GM12878 (cell line): ENCODE data around the gene ARMT1.

GRCh38 chr6:149864563-149865035 lies 440 bp upstream of the LRP11 start:
- RAMPAGE, long total RNA = no peak
- RRBS, 2 experiments = no CpG with 5 or more reads among the region's 17 CpGs
CAGE:
- cytosol, long polyA minus RNA = no peak
- cytosol, long polyA plus RNA = no peak
- long polyA plus RNA = no peak
- nucleolus, long total RNA = no peak
- nucleus, long polyA plus RNA = no peak
- nucleus, long total RNA = no peak

DNA sequence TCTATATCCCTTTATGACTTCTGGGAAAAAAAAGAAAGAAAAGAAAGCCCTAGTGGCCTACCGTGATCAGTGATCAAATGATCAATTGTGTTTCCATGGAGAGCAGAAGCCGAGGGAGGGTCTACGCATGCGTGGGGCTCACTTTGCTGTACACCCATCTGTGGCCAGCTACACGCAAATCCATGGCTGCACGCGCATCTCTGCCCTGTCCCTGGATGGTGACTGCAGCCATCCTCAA lies 695 bp upstream of the ULBP3 start:
- RAMPAGE, long total RNA = no peak
- RRBS, 2 experiments = no CpG with 5 or more reads among the region's 7 CpGs
CAGE:
- cytosol, long polyA minus RNA = no peak
- cytosol, long polyA plus RNA = no peak
- long polyA plus RNA = no peak
- nucleolus, long total RNA = no peak
- nucleus, long polyA plus RNA = no peak
- nucleus, long total RNA = no peak

DNA sequence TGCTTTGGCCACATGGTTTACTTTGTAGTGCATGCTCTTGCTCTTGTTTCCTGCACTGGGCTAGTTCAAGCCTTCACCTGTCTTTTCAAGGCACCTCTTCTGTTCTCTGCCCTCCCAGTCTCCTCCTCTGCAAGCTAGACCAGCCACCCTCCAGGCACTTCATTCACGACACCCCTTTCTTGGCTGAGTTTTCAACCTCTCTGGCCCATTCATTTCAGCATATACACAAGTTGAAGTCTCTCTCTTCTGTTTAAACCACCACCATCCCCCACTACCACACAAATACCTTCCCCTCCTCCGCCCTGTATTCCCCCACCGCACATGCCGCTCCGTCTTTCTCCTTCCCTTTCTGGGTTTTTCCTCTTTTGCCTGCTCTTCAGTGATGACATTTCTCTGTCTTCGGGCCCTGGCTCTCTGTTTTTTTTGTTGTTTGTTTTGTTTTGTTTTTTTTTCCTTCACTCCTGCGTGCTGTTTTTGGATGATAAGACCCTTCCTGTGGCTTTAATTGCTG lies 7.8 kb downstream of the PPP1R14C start:
- RAMPAGE, long total RNA = no peak
- RRBS, 2 experiments = no CpG with 5 or more reads among the region's 7 CpGs
CAGE:
- cytosol, long polyA minus RNA = no peak
- cytosol, long polyA plus RNA = no peak
- long polyA plus RNA = no peak
- nucleolus, long total RNA = no peak
- nucleus, long polyA plus RNA = no peak
- nucleus, long total RNA = no peak

DNA sequence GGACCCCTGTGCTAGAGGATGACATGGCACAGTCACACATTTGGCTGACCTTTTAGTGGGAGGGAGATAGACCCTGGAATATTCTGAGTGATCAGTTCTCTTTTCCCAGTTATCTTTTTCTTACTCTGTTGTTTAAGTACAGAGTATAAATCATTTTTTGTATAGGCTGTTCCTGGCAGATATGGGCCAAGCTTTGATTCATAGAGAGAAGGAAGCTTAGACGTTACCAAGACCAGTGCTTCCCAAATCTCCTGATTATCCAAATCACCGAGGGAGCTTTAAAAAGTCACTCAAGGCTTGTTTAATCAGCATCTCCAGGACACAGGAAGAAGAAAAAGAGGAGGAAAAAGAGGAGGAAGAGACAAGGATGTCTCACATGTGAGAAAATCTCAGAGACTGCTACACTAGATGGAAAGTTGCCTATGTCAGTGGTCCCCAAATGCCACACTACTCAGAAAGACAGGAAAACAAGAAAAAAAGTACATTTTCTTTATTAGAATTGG lies 50.1 kb downstream of the PPP1R14C start:
- RAMPAGE, long total RNA = no peak
- RRBS, 2 experiments = no CpG with 5 or more reads among the region's 2 CpGs
CAGE:
- cytosol, long polyA minus RNA = no peak
- cytosol, long polyA plus RNA = no peak
- long polyA plus RNA = no peak
- nucleolus, long total RNA = no peak
- nucleus, long polyA plus RNA = no peak
- nucleus, long total RNA = no peak

GRCh38 chr6:150297218-150297535 lies 71.6 kb upstream of the IYD start:
- RAMPAGE, long total RNA = no peak
- RRBS, 2 experiments = no CpG with 5 or more reads among the region's 1 CpG
CAGE:
- cytosol, long polyA minus RNA = no peak
- cytosol, long polyA plus RNA = no peak
- long polyA plus RNA = no peak
- nucleolus, long total RNA = no peak
- nucleus, long polyA plus RNA = no peak
- nucleus, long total RNA = no peak

DNA sequence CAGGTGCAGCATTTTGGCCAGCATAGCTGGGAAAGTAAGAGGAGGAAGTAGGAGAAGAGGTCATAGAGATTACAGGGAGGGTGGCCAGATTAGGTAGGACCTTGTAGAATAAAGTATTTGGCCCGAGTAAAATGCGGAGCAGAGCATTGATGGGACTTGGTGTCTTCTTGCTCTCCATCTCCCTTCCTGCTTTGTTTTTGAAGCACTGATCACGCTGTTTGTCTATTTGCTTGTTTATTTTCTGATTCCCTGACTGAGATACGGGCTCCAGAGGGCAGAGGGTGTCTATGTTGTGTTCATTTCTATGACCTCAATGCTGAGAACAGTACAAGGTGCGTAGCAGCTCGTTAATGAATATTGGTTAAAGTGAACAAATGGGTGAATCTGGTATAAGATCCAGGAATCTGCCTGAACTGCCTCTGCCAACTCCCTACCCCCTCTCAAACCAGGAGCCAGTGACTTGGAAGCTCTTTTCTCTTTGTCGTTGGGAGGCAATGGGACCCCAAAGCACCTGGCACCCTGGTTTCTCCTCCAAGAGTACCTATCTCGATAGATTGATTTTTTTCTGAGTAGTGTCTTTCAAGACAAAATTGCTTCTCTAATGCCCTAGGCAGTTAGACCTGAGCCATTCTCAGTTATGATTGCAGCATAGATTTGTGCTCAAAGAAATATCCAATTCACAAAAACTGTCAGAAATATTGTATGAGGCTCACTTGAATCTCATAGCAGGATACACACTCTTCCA lies 88.5 kb downstream of the IYD start:
- RAMPAGE, long total RNA = no peak
- RRBS, 2 experiments = no CpG with 5 or more reads among the region's 8 CpGs
CAGE:
- cytosol, long polyA minus RNA = no peak
- cytosol, long polyA plus RNA = no peak
- long polyA plus RNA = no peak
- nucleolus, long total RNA = no peak
- nucleus, long polyA plus RNA = no peak
- nucleus, long total RNA = no peak

- RAMPAGE, long total RNA = no peak
- RRBS, 2 experiments = no CpG with 5 or more reads among the region's 8 CpGs
CAGE:
- cytosol, long polyA minus RNA = no peak
- cytosol, long polyA plus RNA = no peak
- long polyA plus RNA = no peak
- nucleolus, long total RNA = no peak
- nucleus, long polyA plus RNA = no peak
- nucleus, long total RNA = no peak
These were observed 90.6 kb downstream of the PLEKHG1 start for GRCh38 chr6:150690067-150690885.

- RAMPAGE, long total RNA = no peak
- RRBS, 2 experiments = no CpG with 5 or more reads among the region's 15 CpGs
CAGE:
- cytosol, long polyA minus RNA = no peak
- cytosol, long polyA plus RNA = no peak
- long polyA plus RNA = no peak
- nucleolus, long total RNA = no peak
- nucleus, long polyA plus RNA = no peak
- nucleus, long total RNA = no peak
These were observed 111.9 kb upstream of the MTHFD1L start for GRCh38 chr6:150753382-150754261.

DNA sequence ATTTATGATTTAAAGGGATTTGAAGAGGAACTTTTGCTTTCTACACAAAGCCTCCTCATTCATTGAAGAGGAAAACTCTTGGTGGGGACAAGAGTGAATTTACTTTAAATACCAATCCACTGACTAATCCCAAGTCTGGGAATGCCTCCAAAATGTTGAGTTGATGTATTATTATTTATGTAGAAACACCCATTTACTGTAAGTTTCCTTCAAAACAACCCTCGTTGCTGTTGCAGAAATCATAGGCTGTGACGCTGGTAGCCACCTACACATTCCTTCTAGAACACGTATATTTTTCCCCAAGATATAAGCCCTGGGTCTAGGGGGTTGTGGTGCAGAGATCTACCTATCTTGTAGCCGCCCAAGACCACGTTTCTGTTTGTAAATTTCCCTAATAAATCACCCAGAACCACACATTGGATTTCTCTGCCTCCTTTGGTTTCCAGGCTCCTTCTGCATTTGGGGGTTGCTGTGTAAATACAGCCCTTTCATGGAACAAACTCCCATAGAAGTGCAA lies 7.9 kb upstream of the MTHFD1L start:
- RAMPAGE, long total RNA = no peak
- RRBS, 2 experiments = no CpG with 5 or more reads among the region's 5 CpGs
CAGE:
- cytosol, long polyA minus RNA = no peak
- cytosol, long polyA plus RNA = no peak
- long polyA plus RNA = no peak
- nucleolus, long total RNA = no peak
- nucleus, long polyA plus RNA = no peak
- nucleus, long total RNA = no peak

DNA sequence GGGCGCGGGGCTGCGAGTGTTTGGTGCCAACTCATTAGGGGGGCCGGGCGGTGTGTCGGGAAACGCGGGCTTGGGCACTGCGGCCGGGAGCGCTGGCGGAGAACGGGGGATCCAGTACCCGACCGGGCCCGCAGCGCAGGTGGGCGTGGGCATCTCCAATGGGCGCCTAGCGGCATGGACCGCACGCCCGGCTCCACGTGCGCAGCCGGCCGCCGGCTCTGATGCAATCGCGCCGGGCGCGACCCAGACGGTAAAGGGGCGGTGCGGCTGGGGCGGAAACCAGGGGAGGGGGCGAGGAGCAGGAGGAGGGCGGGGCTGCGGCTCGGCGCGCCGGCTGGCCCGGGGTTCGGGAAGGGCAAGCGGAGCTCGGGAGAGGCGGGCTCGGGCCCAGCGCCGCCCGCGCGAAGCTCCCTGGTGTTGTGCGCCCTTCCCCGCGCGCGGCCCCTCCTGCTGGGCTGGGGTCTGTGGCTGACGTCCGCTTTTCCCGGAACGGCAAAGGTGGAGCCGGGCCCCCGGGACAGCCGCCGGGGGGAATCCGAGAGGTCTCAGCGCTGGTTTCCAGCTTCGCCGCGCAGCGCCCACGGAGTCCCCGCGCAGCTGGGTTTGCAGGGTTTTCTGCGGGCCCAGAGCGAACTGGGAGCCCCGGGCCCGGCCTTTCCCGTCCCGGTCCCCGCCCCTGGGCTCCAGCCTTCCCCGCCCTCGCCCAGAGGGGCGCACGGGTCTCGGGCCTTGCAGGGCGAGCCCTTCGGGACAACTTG lies 815 bp downstream of the MTHFD1L start:
- RAMPAGE, long total RNA = no peak
- RRBS, 2 experiments = 1 to 2% methylated on average over 23 to 38 of the region's 91 CpGs
CAGE:
- cytosol, long polyA minus RNA = start-site peak on the plus strand centred at position 358 of the sequence, 77 bp wide, 6 reads
- cytosol, long polyA plus RNA = no peak
- long polyA plus RNA = no peak
- nucleolus, long total RNA = no peak
- nucleus, long polyA plus RNA = no peak
- nucleus, long total RNA = no peak

DNA sequence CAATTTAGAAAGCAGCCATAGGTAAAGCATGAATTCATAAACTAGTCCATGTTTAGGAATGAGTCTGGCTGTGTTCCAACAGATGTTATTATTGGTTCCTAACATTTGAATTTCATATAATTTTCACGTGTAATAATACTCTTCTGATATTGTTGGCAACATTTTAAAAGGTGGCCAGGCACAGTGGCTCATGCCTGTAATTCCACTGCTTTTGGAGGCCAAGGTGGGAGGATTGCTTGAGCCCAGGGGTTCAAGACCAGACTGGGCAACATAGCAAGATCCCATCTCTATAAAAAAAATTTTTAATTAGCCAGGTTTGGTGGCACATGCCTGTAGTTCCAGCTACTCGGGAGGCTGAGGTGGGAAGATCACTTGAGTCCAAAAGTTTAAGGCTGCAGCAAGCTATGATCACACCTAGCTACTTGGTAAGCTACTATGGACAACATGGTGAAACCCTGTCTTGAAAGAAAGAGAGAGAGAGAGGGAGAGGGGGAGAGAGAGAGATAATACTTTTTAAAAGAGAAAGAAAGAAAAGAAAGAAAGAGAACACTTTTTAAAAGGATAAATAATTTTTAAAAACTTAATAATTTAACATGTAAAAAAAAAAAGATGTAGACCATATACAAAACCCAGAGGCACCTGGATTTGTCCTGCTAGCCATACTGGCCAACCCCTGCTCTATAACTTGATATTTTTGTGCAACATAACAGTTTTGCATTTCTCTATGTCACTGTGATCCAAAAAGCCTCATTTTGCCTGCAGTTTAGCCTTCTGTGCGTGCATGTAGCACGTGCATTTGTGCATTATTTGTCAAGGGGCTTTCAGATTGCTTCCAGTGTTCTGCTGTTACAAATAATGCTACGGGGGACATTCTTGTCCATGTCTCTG lies 116.4 kb downstream of the MTHFD1L start:
- RAMPAGE, long total RNA = no peak
- RRBS, 2 experiments = no CpG with 5 or more reads among the region's 5 CpGs
CAGE:
- cytosol, long polyA minus RNA = no peak
- cytosol, long polyA plus RNA = no peak
- long polyA plus RNA = start-site peak on the plus strand centred at position 323 of the sequence, 337 bp wide, 8 and 9 reads in 2 replicates
- nucleolus, long total RNA = no peak
- nucleus, long polyA plus RNA = no peak
- nucleus, long total RNA = no peak

DNA sequence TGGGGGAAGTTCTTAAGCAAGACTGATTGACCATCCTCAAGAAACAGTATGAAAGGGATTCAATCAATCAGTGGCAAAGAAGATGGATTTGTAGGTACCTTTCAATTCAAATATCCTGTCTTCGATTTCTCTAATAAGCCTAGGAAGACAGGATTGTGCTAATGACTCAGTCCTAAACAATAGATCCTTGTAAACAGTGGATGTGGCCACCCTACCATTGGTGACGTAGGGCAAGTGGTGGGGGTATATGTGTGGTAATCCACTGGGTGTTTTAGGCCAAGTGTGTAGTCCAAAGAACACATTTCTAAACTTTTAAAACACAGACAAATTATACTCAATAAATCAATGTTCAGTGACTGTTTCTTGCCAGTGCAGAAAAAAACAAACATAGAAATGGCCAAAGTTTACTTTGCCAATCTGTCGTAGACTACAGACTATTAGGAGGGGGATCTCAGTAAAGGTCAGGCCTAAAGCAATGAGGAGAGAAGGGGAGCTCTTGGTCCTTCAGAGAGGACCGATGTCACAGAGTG lies 113.7 kb upstream of the AKAP12 start:
- RAMPAGE, long total RNA = no peak
- RRBS, 2 experiments = no CpG with 5 or more reads among the region's 4 CpGs
CAGE:
- cytosol, long polyA minus RNA = no peak
- cytosol, long polyA plus RNA = no peak
- long polyA plus RNA = no peak
- nucleolus, long total RNA = no peak
- nucleus, long polyA plus RNA = no peak
- nucleus, long total RNA = no peak

GRCh38 chr6:151160823-151161849 lies 78.6 kb upstream of the AKAP12 start:
- RAMPAGE, long total RNA = no peak
- RRBS, 2 experiments = no CpG with 5 or more reads among the region's 20 CpGs
CAGE:
- cytosol, long polyA minus RNA = no peak
- cytosol, long polyA plus RNA = no peak
- long polyA plus RNA = no peak
- nucleolus, long total RNA = no peak
- nucleus, long polyA plus RNA = no peak
- nucleus, long total RNA = no peak

- RAMPAGE, long total RNA = no peak
- RRBS, 2 experiments = no CpG with 5 or more reads among the region's 6 CpGs
CAGE:
- cytosol, long polyA minus RNA = no peak
- cytosol, long polyA plus RNA = no peak
- long polyA plus RNA = no peak
- nucleolus, long total RNA = no peak
- nucleus, long polyA plus RNA = no peak
- nucleus, long total RNA = no peak
These were observed 884 bp upstream of the ZBTB2 start for GRCh38 chr6:151392268-151392618.

DNA sequence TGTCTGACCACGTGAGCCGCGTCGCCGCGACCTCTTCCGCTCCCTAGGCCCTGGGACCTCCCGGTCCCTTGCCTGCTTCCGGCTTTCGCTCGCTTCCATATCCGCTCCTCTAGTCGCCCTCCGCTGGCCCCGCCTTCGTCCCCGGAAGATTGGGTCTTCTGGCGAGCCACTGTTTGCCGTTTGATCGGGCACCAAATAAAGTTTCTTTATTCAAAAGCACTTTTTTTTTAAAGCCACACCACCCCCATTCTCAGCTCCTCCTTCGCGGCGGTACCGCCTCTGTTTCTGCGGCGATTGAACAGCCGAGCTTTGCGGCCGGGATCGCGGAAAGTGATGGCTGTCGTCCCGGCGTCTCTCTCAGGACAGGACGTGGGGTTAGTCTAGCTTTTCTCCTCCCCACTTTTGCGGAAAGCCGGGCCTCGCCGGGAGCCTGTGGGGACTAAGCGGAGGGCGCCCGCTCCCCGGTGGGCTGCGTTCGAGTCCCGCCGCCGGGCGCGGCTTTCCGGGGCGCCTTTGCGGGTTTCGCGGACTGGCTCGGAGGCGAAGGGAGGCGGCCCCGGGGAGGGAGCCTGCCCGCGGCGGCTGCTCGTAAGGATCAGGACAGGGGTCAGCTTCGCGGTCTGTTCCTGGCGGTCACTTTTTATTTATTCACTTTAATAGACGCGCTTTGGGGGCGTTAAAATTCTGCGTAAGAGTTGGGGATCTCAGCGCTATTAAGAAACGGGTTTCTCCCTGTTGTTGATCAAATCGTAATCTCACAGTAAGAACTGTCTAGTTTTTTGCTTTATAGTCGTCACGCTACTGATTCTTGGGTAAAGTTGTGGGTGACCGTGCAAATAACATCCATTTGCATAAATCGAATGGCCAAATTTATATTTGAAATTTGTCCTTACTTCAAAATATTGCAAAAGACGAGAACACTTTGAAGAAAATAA lies at the start of gene ARMT1:
TSS of gene ARMT1 (plus strand) at position 254 of the 935 bp plus-strand sequence.
- RAMPAGE, long total RNA = start-site peak on the plus strand centred at position 284 of the sequence, 61 bp wide, 161 and 327 reads in 2 replicates
- RRBS, 2 experiments = 1 to 2% methylated on average over 28 of the region's 78 CpGs
CAGE:
- cytosol, long polyA minus RNA = start-site peak on the plus strand centred at position 289 of the sequence, 71 bp wide, 66 reads
- cytosol, long polyA plus RNA = no peak
- long polyA plus RNA = no peak
- nucleolus, long total RNA = no peak
- nucleus, long polyA plus RNA = no peak
- nucleus, long total RNA = no peak

- RAMPAGE, long total RNA = no peak
- RRBS, 2 experiments = no CpG with 5 or more reads among the region's 10 CpGs
CAGE:
- cytosol, long polyA minus RNA = no peak
- cytosol, long polyA plus RNA = no peak
- long polyA plus RNA = no peak
- nucleolus, long total RNA = no peak
- nucleus, long polyA plus RNA = no peak
- nucleus, long total RNA = no peak
These were observed 2.9 kb upstream of the CCDC170 start for GRCh38 chr6:151490777-151491460.

DNA sequence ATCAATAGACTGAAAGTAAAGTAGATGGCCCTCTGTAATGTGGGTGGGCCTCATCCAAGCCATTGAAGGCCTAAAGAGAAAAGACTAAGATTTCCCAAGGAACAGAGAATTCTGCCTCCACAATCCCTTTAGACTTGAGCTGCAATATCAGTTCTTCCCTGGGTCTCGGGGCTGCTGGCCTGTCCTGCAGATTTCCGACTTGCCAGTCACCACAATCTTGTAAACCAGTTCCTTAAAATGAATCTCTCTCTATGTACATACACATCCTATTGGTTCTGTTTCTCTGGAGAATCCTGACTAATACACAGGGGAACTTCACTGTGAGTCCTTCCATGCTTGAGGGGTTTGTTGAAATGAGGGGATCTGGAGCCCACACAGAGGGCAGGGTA lies 12.9 kb downstream of the CCDC170 start:
- RAMPAGE, long total RNA = no peak
- RRBS, 2 experiments = no CpG with 5 or more reads among the region's 2 CpGs
CAGE:
- cytosol, long polyA minus RNA = no peak
- cytosol, long polyA plus RNA = no peak
- long polyA plus RNA = no peak
- nucleolus, long total RNA = no peak
- nucleus, long polyA plus RNA = no peak
- nucleus, long total RNA = no peak

GRCh38 chr6:151609622-151609989 lies 115.8 kb downstream of the CCDC170 start:
- RAMPAGE, long total RNA = no peak
- RRBS, 2 experiments = no CpG with 5 or more reads among the region's 3 CpGs
CAGE:
- cytosol, long polyA minus RNA = no peak
- cytosol, long polyA plus RNA = no peak
- long polyA plus RNA = no peak
- nucleolus, long total RNA = no peak
- nucleus, long polyA plus RNA = no peak
- nucleus, long total RNA = no peak

- RAMPAGE, long total RNA = no peak
- RRBS, 2 experiments = no CpG with 5 or more reads among the region's 11 CpGs
CAGE:
- cytosol, long polyA minus RNA = no peak
- cytosol, long polyA plus RNA = no peak
- long polyA plus RNA = no peak
- nucleolus, long total RNA = no peak
- nucleus, long polyA plus RNA = no peak
- nucleus, long total RNA = no peak
These were observed 122.4 kb downstream of the CCDC170 start for GRCh38 chr6:151616054-151616730.

DNA sequence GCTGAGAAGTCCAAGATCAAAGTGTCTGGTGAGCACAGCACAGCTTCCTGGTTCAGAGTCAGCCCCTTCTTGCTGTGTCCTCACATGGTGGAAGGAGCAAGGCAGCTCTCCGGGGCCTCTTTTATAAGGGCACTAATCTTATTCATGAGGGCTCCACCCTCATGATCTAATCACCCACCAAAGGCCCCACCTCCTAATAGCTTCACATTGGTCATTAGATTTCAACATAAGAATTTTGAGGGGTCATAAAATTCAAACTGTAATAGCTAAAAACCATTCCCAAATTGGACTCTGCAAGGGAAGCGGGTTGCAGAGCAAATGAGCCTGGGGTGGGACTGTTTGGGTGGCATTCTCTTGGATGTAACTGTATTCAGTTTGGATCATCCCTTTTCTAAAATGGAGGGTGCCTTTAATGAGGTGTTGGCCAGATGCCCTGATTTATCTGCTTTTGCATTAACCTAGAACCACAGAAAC lies 123.0 kb downstream of the CCDC170 start:
- RAMPAGE, long total RNA = no peak
- RRBS, 2 experiments = no CpG with 5 or more reads among the region's 2 CpGs
CAGE:
- cytosol, long polyA minus RNA = no peak
- cytosol, long polyA plus RNA = no peak
- long polyA plus RNA = no peak
- nucleolus, long total RNA = no peak
- nucleus, long polyA plus RNA = no peak
- nucleus, long total RNA = no peak